Metastatic Liver Carcinoma in the Adrenal Gland (tissue), 2 donors: ENCODE results near the genes FMN2 and BECN2.

GRCh38 chr1:235971365-235972393, 93.2 kb downstream of the NID1 start:
- PRO-cap, 2 experiments: peak in 2 of 2 experiments; most common plus-strand start chr1:235971965 (in 2); most common minus-strand start chr1:235971891 (in 2)

- PRO-cap, 2 experiments: no peak in any of the 2 experiments
Measured at GRCh38 chr1:236015874-236016670, 48.8 kb downstream of the NID1 start.

GRCh38 chr1:236042480-236042897, 22.4 kb downstream of the NID1 start:
- PRO-cap, 2 experiments: no peak in any of the 2 experiments

DNA sequence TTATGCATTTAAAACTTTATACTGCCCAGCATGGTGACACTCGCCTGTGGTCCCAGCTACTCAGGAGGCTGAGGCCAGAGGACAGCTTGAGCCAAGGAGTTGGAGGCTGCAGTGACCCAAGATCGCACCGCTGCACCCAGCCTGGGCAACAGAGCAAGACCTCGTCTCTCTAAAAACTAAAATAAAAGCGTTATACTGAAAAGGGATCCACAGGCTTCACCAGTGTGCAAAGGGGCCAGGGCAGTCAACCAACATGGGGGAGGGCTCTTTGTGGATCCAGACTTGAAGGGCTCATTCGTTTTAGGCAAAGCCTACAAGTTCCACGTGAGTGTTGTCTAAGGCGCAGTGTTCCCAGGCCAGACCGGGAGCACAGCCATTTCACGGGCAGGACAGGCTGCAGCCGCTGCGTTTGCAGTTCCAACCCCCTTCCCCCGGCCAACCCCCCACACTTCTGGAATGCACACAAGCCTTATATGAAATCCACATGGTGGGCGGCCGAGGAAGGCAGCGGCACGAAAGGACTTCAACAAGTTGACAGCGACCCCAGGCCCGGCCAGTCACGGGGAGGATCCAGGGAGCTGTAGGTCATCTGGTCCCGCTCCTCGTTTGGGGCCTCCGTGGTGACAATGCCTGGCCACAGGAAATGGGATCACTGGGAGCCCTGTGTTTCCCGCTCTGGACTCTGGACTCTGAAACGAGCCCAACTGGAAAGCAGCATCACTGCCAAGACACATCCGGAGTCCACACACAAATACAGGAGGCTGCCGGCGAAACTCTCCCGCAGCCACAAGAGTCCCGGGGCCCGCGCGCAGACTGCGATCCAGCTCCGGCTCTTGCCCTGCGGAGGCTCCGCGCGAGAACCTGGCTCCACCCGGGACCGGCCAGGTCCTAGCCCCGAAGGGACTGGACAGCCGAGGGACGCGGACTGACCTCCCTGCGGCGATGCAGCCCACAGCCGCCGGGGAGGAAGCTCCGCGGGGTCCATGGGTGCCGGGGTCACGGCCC, 970 bp downstream of the NID1 start:
- PRO-cap, 2 experiments: peak in 2 of 2 experiments; most common plus-strand start position 377 of the sequence (in 2); most common minus-strand start position 684 of the sequence (in 1)

DNA sequence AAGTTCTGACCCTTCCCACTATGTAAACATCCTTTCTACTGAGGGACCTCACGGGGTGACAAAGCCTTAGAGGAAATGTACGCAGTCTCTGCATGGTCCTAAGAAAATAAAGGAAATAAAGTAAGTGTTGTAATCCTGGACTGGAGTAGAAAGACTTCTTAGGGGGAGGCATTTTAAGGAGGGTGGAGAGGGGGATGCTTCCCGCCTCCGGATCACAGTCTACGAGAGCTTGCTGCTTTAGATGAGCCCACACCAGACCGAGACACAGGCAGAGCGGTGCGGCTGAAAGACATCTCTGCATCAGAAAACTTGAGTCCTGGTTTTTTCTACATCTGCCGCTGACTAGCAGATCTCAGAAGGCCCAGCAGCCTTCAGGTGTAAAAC, 22.3 kb upstream of the GPR137B start:
- PRO-cap, 2 experiments: no peak in any of the 2 experiments

DNA sequence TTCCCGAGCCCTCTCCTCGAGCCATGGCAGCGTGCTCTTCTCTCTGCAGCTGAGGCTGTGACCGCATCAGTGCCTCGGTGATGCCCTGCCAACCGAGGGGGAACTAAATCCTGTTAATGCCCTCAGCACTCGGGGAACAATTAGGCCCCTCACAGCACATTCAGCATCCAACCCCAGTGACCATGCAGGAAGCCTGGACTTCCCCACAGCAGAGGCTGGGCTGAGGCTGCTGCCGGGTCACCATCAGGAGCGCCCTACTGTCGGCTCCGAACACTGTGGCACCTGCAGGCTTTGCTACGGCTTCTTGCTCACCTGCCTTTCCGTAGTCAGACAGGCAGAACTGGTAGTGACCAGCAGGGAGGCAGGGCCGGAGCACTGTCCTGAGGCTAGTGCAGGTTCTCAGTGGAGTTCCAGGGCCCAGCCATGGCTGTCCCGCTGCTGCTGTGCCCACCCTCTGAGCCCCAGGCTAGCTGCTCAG, 8.1 kb downstream of the GPR137B start:
- PRO-cap, 2 experiments: no peak in any of the 2 experiments

GRCh38 chr1:236150909-236151300, 8.6 kb downstream of the GPR137B start:
- PRO-cap, 2 experiments: no peak in any of the 2 experiments

DNA sequence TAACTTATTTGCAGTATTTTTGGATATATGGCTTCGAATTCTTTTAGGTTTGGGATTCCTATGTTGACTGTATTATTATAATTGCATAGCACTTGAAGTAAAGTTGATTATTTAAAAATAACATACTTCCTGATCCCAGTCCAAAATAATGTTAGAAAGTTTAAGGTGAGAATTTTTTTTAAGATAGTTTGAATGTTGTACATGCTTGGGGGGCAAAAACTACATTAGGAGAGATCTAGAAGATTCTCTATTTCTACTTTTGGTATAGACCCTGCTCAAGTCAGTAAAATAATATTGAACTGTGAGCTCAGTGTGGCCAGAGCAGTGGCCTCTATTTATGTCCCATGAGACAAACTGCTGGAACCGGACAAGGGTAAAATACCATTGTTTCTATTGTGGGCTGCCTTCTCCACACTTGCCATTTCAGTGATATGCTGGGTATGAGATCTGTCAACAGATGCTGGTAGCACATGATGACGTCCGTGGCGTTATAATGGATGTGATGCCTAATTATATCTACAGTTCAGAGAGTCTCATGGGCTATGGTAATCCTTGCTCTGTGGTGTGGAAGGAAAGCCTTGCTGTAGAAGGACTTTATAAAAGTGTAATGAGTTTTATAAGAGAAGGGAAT, 2.3 kb downstream of the ACTN2 start:
- PRO-cap, 2 experiments: no peak in any of the 2 experiments

DNA sequence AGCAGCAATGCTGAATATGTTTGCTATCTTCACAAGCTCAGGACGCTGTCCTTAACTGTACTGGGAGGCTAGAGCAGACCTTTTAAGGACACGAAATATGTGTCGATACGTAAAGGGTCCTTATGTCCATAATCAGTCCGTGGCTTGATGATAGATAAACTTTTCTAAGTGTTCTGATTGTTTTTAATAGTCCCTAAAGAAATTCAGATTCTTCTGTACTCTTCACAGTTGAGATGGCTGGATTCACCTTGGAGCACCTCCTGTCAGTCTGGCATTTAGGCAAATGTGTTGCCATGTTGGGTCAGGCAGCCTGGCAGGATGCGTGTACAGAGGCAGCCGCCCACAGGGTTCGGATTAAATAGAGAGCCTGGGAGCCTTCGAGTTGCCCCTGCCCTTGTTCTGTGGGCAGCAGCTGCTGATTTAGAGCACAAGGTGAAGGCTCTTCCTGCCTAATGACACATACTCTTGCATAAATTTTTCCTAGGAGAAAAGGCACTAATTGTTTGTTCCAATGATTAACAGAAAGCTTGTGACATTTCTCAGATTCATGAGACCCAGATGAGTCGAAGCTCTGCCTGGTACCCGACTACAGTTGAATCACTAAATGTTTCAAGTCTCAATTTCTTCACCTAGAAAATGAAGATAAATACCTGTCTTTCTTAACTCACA, 3.7 kb downstream of the ACTN2 start:
- PRO-cap, 2 experiments: no peak in any of the 2 experiments

- PRO-cap, 2 experiments: no peak in any of the 2 experiments
Measured at GRCh38 chr1:236709367-236709703, 23.0 kb downstream of the ACTN2 start.

DNA sequence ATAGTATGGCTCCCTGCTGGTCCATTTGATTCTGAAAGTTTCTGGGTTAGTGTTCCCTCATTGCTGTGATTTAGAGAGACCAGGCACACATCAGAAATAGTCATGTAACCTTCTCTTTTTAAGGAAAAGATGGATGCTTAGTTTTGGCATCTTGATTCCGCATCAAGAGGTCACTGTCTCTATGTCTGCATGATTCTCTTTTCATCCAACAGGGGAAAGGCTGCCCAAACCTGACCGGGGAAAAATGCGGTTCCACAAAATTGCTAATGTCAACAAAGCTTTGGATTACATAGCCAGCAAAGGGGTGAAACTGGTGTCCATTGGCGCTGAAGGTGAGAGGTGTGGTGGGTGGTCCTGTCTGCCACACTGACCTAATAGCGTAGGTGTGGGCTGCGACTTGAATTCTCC, 32.4 kb downstream of the ACTN2 start:
- PRO-cap, 2 experiments: no peak in any of the 2 experiments

GRCh38 chr1:236760811-236761344, 34.2 kb upstream of the MTR start:
- PRO-cap, 2 experiments: no peak in any of the 2 experiments

- PRO-cap, 2 experiments: no peak in any of the 2 experiments
Measured at GRCh38 chr1:240091267-240092393, at the start of gene FMN2. Gene FMN2, plus strand, starts transcription at chr1:240091883.

- PRO-cap, 2 experiments: no peak in any of the 2 experiments
Measured at GRCh38 chr1:240245016-240245632, 153.4 kb downstream of the FMN2 start.

DNA sequence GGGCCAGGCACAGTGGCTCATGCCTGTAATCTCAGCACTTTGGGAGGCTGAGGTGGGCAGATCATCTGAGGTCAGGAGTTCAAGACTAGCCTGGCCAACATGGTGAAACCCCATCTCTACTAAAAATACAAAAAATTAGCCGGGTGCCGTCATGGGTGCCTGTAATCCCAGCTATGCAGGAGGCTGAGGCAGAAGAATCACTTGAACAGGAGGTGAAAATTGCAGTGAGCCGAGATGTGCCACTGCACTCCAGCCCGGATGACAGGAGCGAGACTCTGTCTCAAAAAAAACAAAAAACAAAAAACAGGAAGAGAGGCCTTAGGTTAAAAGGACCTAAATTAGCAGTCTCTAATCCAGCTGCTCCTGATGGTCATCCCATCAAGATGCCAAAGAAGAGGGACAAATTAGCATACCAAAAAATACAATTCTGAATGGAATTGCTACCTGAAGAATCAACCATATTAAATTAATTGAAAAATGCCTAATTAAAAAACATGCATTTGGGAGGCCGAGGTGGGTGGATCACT, 62.8 kb upstream of the GREM2 start:
- PRO-cap, 2 experiments: no peak in any of the 2 experiments

DNA sequence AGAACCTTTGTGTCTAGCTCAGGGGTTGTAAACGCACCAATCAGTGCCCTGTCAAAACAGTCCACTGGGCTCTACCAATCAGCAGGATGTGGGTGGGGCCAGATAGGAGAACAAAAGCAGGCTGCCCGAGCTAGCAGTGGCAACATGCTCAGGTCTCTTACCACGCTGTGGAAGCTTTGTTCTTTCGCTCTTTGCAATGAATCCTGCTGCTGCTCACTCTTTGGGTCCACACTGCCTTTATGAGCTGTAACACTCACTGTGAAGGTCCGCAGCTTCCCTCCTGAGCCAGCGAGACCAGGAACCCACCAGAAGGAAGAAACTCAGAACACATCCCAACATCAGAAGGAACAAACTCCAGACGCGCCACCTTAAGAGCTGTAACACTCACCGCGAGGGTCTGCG, 151.3 kb upstream of the GREM2 start:
- PRO-cap, 2 experiments: no peak in any of the 2 experiments

GRCh38 chr1:241134592-241135130, 222.3 kb downstream of the RGS7 start:
- PRO-cap, 2 experiments: no peak in any of the 2 experiments

GRCh38 chr1:241156616-241157053, 200.4 kb downstream of the RGS7 start:
- PRO-cap, 2 experiments: no peak in any of the 2 experiments

GRCh38 chr1:241533274-241534248, 1.4 kb downstream of the KMO start:
- PRO-cap, 2 experiments: peak in 1 of 2 experiments; most common plus-strand start chr1:241533906 (in 1); most common minus-strand start chr1:241533803 (in 1)

DNA sequence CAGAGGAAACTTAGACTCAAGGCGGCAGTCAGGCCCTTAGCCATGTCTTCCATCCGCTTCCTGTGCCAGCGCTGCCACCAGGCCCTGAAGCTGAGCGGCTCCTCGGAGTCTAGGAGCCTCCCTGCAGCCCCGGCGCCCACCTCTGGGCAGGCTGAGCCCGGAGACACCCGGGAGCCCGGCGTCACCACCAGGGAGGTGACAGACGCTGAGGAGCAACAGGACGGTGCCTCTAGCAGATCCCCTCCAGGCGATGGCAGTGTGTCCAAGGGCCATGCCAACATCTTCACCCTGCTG, at the start of gene BECN2:
BECN2 (plus strand) TSS at position 43 of the 294 bp plus-strand sequence.
- PRO-cap, 2 experiments: no peak in any of the 2 experiments